ENCODE results near the genes SPTBN1 and RTN4.

DNA sequence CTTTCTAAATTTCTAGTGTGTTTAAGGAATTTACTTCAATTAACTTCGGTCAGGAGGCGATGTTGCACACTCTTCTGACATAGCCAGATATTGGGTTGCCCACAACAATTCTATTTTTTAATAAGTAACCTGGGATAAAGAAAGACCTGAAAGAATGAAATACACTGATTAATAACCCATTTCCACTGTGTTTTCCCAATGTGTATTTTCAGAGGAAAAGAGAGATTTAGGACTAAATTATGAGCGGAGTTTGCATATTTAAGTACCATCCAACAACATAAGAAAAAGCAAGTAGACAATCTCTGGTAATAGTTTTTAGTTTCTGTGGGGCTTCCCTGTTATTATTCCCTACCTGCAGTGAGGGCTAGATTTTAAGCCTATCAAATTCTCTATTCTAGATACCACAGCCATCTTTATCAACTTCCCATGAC, 250.4 kb upstream of the NRXN1 start:
- RRBS, result no CpG with 5 or more reads among the region's 3 CpGs

- RRBS, result no CpG with 5 or more reads among the region's 9 CpGs
Observed at GRCh38 chr2:53549686-53549943, 218.0 kb upstream of the CHAC2 start.

GRCh38 chr2:53787674-53787936, 761 bp downstream of the ERLEC1 start:
- RRBS, result no CpG with 5 or more reads among the region's 8 CpGs

DNA sequence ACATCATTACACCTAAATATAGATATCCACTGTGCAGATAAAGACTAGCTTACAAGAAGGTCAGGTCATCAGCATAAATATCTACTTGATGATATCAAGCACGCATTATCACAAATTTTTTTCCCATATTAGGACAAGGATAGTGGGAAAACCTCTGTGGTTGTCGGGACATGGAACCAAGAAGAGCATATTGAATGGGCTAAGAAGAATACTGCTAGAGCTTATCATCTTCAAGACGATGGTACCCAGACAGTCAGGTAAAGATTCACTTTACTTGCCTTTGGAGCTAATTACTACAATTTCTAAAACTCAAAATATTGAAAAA, 25.9 kb downstream of the ERLEC1 start:
- RRBS, result no CpG with 5 or more reads among the region's 3 CpGs

DNA sequence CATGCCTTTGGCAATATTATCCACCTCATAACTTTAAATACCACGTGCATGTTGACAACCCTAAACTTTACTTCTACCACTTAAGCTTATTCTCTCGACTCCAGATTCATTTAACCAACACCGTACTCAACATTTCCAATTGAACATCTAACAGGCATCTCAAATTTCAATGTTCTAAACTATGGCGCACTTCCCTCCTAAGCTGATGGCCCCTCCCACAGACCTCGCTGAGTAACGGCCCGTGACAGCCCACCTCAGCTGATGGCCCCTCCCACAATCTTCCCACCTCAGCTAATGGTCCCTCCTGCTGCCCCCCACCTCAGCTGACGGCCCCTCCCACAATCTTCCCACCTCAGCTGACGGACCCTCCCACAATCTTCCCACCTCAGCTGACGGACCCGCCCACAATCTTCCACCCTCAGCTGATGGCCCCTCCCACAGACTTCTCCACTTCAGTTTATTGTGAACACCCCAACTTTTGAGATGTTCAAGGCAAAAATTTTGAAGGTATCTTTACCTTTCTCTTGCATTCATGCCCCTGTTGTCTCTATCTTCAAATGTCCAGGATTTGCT, 17.5 kb upstream of the C2orf73 start:
- RRBS, result no CpG with 5 or more reads among the region's 11 CpGs

- RRBS, result no CpG with 5 or more reads among the region's 22 CpGs
Observed at GRCh38 chr2:54455009-54455557, 1.0 kb upstream of the SPTBN1 start.

DNA sequence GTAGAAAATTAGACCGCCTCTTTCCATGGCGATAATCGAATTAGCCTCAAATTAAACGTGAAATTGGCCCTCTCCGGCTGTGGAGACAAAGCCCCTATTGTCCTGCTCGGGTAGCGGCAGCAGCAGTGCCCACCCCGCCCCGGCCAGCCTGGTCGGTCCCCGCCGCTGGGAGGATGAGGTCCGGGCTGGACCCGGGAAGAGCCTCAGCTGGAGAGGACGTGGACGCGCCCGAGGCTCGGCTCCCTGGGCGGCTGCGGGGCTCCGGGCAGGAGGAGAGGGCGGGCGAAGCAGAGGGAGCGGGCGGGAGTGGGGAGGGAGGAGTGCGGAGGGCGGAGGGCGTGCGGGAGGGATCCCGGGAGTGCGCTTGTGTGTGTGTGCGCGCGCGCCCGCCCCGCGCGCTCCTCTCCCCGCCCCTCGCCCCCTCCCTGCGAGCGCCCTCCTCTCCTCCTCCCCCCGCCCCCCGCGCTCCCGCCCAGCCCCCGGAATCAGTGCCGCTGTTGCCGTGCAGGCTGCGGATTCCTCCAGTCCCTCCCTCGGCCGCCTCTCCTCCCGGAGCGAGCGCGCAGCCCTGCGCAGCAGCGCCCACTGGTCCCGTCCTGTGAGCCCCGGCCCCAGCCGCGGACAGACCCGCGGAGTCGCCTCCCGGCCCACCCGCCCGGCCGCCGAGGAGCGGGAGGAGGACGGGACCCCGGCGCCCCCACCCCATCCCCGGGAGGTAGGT, at the start of gene SPTBN1:
TSS of gene SPTBN1 (plus strand) at position 524 of the 721 bp plus-strand sequence.
- RRBS, result under 1% methylated on average over 46 of the region's 77 CpGs

- RRBS, result no CpG with 5 or more reads among the region's 10 CpGs
Observed at GRCh38 chr2:54524666-54525171, 68.6 kb downstream of the SPTBN1 start.

- RRBS, result no CpG with 5 or more reads among the region's 2 CpGs
Observed at GRCh38 chr2:54556731-54557394, 100.7 kb downstream of the SPTBN1 start.

GRCh38 chr2:54573909-54575121, 118.2 kb downstream of the SPTBN1 start:
- RRBS, result no CpG with 5 or more reads among the region's 14 CpGs

GRCh38 chr2:54601106-54601910, 122.2 kb upstream of the EML6 start:
- RRBS, result no CpG with 5 or more reads among the region's 3 CpGs

- RRBS, result no CpG with 5 or more reads among the region's 5 CpGs
Observed at GRCh38 chr2:54620607-54621233, 102.7 kb upstream of the EML6 start.

GRCh38 chr2:54642883-54643279, 80.6 kb upstream of the EML6 start:
- RRBS, result no CpG with 5 or more reads among the region's 6 CpGs

DNA sequence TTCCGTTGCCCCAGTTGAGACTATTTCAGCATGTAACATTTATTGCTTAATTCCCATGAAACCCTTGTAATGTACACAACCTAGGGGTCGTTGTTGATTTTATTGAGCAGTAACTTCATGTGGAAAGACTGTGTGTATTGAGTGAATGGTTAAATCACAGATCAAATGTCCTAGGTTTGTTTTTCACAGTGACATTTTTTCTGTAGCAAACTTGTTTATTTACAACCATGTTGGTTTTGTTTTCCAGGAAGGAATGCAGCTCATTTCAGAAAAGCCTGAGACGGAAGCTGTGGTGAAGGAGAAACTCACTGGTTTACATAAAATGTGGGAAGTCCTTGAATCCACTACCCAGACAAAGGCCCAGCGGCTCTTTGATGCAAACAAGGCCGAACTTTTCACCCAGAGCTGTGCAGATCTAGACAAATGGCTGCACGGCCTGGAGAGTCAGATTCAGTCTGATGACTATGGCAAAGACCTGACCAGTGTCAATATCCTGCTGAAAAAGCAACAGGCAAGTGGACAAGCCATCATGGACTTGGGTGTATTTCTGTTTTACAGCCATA, 79.3 kb upstream of the EML6 start:
- RRBS, result no CpG with 5 or more reads among the region's 6 CpGs

GRCh38 chr2:54653440-54654302, 69.8 kb upstream of the EML6 start:
- RRBS, result no CpG with 5 or more reads among the region's 27 CpGs

DNA sequence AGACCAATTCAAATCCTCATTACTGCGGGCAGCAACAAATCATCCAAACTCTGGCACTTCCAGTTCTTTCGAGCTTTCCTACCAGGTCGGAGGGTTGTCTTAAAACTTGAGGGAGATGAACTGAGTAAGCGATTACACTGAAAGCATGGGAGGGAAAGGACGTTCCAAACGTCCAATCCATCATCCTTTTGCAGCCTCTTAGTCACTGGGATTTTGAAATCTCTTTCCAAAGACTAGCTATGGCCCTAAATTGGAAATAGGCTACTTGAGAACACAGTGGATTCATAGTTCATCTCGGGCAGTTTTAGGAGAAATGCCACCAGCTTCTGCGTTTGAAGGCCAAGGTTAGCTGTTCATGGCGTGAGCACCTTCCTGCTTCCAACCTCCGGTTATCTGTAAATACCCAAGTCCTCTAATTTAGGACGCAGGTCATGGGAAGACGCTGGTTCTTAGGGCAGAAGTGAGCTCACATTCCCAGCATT, 861 bp upstream of the EML6 start:
- RRBS, result no CpG with 5 or more reads among the region's 12 CpGs

GRCh38 chr2:54980609-54981428, 69.4 kb downstream of the RTN4 start:
- RRBS, result no CpG with 5 or more reads among the region's 8 CpGs

DNA sequence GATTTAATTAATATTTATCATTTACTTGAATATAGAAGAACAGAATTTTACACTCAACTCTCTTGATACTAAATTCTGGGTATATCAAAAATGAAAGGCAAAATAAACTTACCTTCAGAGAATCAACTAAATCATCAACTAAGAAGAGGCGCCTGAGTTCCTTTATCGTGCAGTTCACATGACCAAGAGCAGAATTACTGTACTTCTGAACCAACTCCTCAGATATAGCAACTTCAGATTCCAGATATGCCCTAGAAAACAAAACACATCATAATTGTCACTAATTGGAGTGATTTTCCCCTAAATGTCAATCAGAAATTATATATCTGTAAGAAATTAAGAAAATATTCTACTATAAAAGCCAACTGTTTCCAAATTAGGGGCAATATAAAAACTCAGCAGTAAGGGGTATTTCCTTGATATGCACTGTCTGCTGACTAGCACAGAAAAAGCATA, 67.8 kb downstream of the RTN4 start:
- RRBS, result no CpG with 5 or more reads among the region's 2 CpGs

DNA sequence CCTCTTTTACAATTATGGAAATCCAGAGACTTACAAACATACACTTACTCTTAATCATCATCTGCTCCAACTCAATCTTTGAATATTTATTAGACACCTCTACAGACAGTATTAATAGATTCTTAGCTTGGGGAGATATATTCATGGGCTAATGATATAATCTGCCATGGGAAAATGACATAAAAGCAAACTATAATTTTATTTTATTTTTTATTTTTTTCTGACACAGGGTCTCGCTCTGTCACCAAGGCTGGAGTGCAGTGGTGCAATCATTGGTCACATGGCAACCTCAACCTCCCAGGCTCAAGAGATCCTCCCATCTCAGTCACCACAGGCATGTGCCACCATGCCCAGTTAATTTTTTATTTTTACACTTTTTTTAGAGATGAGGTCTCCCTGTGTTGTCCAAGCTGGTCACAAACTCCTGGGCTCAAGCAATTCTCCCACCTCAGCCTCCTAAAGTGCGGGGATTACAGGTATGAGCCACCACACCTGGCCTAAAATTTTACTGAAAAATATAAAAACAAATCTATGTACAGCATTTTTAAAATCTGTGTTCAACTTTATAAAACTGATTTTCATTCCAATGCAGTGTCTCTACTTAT, 39.3 kb downstream of the RTN4 start:
- RRBS, result no CpG with 5 or more reads among the region's 2 CpGs

GRCh38 chr2:55049890-55050641, at the start of gene RTN4:
Gene RTN4, minus strand, starts transcription at chr2:55050451.
- RRBS, result 1% methylated on average over 30 of the region's 73 CpGs